Karpas-422 (cell line): Measurements from ENCODE around the genes SEC14L3 and INPP5J.

GRCh38 chr22:30275348-30276159 is 8.9 kb upstream of the OSM start:
- PRO-cap: no peak
- RAMPAGE, long total RNA: no peak

GRCh38 chr22:30307104-30307320 is 17.7 kb upstream of the CASTOR1 start:
- PRO-cap: no peak
- RAMPAGE, long total RNA: no peak

DNA sequence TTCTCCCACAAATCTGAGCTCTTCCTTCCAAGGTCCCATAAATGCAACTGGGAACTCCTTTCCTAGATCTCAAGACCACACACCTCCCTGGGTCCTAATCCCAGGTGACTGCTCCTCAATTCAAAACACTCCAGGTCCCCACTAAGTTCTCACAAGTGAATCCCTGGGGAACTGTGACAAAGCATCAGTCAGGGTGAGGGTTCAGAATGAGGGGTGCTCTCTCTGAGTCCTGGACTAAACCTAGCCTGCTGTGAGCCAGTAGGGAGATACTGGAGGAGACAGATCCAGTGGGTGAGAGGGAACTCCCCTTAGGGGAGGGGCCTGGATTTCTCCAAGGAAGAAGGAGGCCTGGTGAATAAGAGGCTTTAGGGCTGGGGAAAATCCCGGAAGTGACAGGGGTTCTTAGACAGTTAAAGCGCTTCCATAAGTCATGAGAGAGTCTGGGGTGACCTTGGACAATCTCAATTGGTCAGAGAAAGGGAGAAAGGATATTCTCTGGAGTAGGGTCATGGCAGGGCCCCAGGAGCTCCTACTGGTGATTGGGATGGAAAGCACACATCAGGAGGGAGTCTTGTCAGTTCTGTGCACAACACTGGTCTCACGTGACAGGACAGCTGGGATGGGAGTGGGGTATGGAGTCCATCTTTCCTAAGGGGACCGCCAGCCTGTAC is 1.7 kb downstream of the TBC1D10A start:
- PRO-cap: no peak
- RAMPAGE, long total RNA: no peak

GRCh38 chr22:30471906-30472316 is at the start of gene SEC14L3:
TSS of gene SEC14L3 (minus strand) at chr22:30472017.
- PRO-cap: no peak
- RAMPAGE, long total RNA: no peak

DNA sequence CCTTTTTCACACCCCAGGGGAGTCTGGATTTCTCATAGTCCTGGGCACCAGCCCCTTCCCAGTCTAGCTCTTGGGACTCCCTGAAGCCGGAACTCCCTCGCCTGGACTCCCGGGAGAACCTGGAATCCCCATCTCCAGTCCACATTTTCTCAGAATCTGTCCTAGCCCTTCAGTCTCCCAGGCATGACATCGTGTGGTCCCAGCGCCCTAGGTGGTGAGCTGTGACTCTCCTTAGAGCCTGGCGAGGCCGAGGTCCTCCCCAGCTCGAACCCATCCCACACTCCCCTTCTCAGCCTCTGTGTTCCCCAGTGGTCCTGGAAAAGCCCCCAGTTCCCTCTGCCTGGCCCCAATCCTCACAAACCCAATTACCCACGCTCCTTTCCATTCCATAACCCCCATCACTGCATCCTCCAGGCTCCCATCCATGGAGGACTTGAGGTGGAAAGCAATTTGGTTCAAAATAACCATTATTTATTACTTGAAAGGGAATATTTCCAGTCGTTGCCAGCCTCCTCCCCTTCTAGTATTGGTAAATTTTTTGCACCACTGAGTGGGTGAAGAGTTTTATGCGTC is 811 bp upstream of the DUSP18 start:
- PRO-cap: no peak
- RAMPAGE, long total RNA: no peak

GRCh38 chr22:30943206-30943710 is 25.3 kb downstream of the MORC2 start:
- PRO-cap: no peak
- RAMPAGE, long total RNA: no peak

- PRO-cap: no peak
- RAMPAGE, long total RNA: no peak
Measured at GRCh38 chr22:31036719-31037401, 44.3 kb upstream of the SMTN start.

- PRO-cap: no peak
- RAMPAGE, long total RNA: no peak
Measured at GRCh38 chr22:31082996-31083373, 1.9 kb downstream of the SMTN start.

GRCh38 chr22:31083425-31083955 is 2.4 kb downstream of the SMTN start:
- PRO-cap: no peak
- RAMPAGE, long total RNA: no peak

GRCh38 chr22:31085149-31086076 is 4.3 kb downstream of the SMTN start:
- PRO-cap: unidirectional peak, minus-strand start at chr22:31085271
- RAMPAGE, long total RNA: no peak

DNA sequence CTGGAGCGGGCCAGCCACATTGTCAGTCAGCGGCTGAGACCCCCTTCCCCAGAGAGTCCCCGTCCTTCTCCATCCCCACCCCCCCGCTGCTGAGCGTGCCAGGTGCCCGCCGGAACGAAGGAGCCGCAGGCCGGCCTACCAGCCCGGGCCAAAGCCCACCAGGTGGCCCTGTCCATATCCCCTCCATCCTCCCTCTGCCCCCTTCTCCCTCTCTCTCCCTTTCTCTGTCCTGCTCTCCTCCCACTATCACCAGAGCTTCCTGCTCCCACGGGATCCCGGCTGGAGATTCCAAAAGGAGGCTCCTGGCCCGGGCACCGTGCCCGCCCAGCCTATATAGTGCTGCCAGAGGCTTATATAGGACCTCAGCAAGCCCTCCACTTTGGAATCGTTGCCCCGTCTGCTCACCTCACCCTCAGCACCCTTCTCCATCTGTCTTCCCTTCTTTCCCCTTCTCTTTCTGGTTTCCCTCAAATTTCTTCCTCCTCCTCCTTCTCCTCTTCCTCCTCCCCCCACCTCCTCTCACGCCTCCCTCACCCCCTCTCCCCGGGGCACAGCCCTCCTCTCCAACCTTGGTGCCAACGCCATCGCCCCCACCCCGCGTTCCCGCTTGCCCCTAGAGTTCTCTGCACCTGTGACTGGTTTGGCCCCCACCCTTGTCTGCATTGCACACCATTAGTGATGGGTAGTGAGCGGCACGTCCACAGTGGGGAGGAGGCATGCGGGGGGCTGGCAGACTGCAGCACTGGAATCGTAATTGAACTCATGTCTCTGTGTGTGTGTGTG is 7.2 kb downstream of the SELENOM start:
- PRO-cap: no peak
- RAMPAGE, long total RNA: no peak

GRCh38 chr22:31121978-31123108 is at the start of gene INPP5J:
TSS of gene INPP5J (plus strand) at chr22:31122966.
- PRO-cap: no peak
- RAMPAGE, long total RNA: no peak

DNA sequence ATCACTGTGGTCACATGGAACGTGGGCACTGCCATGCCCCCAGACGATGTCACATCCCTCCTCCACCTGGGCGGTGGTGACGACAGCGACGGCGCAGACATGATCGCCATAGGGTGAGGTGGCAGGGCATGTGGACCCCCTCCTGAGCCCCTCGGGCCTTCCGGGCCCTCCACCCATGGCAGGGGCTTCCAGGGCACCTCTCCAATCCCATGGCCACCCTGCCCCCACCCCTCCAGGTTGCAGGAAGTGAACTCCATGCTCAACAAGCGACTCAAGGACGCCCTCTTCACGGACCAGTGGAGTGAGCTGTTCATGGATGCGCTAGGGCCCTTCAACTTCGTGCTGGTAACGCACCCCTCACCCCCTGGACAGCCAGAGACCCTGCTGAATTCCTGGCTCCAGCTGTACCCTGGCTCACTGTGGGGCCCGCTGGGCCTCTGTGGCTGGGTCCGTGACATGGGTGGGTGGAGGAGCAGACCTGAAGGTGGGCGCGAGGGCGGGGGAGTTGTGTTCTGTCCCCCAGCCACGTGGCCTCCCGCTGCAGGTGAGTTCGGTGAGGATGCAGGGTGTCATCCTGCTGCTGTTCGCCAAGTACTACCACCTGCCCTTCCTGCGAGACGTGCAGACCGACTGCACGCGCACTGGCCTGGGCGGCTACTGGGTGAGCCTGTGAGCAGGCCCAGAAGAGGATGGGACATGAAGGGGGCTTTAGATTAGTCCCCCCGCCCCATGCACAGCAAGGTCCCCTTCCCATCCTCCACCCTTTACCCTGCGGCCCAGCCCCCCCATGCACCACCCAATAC is 3.8 kb downstream of the INPP5J start:
- PRO-cap: no peak
- RAMPAGE, long total RNA: no peak

- PRO-cap: no peak
- RAMPAGE, long total RNA: no peak
Measured at GRCh38 chr22:31195249-31195911, 16.7 kb upstream of the LIMK2 start.

- PRO-cap: no peak
- RAMPAGE, long total RNA: no peak
Measured at GRCh38 chr22:31210666-31211494, 1.2 kb upstream of the LIMK2 start.

DNA sequence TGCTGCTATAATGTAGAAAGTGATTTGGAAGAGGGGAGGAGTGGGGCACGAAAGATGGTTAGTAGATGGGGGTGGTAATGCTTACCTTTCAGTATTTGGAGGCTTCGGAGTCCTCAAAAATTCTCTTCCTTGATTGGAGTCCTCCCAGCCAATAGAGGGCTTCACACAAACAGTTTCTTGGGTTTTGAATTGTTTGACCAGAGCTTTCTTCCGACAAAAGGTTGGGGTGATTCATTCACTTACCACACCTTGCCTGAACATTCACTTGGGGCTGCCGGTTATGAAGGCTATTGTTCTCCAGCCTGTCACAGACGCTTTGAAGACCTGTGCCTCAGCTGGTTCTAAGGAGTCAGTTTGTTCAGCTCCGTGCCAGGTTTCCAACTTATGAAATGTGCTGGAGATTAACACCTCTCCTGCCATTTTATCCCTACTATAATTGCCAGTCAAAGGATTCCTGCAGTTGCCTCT is 31.2 kb downstream of the LIMK2 start:
- PRO-cap: no peak
- RAMPAGE, long total RNA: no peak

- PRO-cap: no peak
- RAMPAGE, long total RNA: no peak
Measured at GRCh38 chr22:31248826-31250244, 37.2 kb downstream of the LIMK2 start.

GRCh38 chr22:31260355-31261070 is 31.8 kb downstream of the PIK3IP1 start:
- PRO-cap: no peak
- RAMPAGE, long total RNA: no peak

DNA sequence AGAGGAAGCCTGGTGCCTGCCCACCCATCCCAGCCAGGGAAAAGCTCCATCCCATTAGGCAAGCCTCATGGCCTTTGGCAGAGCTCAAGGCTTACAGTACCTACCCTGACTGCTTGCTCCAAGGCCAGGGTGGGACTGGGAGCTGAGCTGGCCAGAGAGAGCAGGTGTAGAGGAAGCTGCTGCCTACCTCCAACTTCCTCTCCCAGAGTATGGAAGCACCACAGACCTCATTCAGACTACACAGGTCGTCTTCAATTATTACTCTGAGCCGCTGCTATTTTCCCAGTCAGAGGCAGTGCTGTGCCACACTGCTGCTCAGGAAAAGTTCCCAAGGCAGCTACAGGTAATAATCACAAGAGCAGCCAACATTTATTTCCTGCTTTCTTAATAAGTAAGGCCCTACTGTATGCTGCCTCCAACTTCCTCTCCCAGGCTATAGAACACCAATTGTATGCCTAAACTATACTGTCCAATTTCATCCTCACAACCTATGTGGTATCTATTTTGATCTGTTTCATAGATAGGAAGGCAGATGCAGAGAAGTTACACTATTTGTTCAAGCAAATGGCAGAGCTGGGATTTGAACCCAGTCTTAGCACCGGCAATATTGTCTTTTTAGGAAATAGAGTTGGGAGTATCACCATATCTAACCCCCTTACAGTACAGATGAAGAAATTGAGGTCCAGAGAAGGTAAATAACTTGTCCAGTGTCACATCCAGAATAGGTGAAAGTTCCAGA is 7.2 kb downstream of the PIK3IP1 start:
- PRO-cap: no peak
- RAMPAGE, long total RNA: no peak

DNA sequence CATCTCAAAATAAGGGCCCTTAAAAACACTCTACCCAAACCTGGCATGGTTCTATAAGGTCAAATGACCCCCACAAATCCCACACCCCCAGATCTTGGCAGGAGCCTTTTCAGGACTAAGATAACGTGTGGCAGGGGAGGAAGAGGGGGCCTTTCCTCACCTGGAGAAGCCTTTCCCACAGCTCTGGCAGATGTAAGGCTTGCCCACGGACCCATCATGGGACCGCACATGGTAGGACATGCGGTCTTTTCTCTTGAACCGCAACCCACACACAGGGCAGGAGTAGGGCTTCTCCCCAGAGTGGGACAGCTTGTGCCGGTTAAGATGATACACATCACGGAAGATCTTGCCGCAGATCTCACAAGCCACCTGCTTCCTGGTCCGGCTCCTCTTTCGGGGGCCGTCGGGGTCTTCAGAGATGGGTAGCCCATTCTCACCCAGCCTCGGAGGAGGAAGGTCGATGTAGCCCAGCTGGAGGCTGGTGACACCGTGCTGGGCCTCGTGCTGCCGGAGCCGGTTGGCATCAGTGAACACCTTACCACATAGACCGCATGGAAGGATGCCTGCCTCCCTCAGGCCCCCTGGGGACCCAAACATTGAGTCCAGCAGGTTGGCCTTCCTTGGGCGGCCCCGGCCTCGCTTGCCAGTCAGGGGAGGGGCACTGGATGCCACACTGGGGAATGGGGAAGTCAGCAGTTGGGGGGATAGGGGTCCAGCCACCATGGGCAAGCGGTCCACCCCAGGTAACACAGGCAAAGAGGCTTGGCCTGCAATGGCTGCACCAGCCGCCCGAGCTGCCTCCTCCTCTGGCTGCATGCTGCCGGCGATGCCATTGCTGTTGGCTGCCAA is 1.8 kb downstream of the PATZ1 start:
- PRO-cap: no peak
- RAMPAGE, long total RNA: no peak